ENCODE data around the gene CAMK1.

GRCh38 chr3:8554669-8555694 is 53.4 kb downstream of the LMCD1 start:
- PRO-cap: no peak

DNA sequence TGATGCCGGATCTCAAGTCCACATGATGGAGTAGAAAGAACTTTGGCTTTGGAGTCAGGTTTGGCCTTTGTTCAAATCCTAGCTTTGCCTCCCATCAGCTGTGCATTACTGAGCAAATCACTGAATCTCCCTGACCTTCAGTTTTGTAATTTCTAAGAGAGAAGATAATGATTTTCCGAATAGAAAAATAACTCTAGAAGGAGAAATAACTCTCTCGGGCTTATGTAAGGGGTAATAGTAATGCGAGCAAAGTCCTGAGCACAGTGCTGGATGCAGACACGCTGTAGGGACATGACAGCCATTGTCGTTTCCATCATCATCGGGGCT is 59.9 kb downstream of the LMCD1 start:
- PRO-cap: no peak

DNA sequence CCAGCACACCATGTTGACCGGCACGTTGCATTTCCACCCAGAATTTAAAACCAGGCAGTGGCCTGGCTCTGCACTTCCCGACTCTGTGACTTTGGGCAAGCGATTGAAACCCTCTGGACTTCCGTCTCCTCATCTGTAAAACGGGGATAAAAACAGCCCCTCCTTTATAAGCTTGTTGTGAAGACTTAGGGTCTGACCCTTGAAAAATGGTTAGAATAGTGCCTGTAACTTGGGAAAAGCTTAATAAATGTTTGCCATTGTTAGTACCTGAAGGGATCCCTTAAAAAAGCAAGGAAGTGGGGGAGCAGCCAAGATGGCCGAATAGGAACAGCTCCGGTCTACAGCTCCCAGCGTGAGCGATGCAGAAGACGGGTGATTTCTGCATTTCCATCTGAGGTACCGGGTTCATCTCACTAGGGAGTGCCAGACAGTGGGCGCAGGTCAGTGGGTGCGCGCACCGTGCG is 33.3 kb downstream of the SSUH2 start:
- PRO-cap: no peak

DNA sequence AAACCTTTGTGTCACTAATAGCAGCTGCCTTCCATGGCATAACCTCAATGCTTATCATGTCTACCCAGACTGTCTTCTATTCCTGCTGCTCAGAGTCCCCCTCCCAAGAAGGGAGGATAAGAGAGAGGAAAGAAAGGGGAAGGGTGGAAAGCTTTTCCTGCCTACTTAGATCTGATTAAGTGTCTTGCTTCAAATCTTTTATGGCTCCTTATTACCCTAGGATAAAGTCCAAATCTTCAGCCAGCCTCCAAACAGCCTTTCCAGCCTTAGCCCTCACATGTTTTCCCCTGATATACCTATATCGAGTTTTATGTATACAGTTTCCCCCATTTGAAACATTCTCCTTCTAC is 7.8 kb upstream of the SSUH2 start:
- PRO-cap: no peak

GRCh38 chr3:8710091-8710379 is 23.6 kb upstream of the CAV3 start:
- PRO-cap: no peak

DNA sequence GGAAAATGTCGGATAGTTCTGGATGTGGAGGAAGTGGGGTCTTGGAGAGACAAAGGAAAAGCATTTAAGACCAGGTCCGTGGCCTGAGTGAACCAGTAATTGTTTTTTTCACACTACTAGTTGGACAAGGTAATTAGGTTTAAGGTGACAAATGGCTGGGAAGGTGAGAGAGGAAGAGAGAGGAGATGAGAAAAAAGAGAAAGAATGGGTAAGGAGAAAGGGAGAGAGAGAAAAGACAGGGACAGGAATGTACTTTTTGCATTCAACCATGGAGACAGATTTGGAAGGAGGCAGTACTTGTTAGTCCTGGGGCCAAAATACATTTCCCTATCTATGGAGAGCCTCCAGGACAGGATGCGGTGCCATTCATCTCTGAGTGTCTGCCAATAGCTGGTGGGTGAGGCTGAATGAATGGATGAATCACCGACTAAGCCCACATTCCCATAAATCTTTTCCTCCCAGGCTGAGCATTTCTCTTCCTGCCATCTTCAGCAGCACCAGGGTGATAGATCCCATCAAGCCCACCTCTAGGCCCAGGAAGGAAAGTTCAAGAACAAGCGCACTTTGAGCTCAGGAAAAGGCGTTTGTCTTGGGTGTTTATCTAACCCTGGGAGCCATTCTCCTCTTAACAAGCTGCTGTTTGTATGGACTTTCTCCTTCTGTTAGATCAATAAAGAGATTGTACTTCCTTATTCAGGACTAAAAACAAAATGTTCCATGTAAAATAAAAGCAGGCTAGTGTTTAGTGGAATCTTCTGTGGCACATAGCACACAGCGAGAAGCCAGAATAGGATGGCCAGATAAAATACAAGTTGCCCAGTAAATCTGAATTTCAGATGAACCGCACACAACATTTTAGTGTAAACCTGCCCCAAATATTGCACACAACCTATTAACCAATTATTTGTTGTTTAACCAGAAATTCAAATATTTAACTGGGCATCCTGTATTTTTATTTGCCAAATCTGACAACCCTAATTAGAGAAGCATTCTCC is 1.7 kb upstream of the RAD18 start:
- PRO-cap: no peak

DNA sequence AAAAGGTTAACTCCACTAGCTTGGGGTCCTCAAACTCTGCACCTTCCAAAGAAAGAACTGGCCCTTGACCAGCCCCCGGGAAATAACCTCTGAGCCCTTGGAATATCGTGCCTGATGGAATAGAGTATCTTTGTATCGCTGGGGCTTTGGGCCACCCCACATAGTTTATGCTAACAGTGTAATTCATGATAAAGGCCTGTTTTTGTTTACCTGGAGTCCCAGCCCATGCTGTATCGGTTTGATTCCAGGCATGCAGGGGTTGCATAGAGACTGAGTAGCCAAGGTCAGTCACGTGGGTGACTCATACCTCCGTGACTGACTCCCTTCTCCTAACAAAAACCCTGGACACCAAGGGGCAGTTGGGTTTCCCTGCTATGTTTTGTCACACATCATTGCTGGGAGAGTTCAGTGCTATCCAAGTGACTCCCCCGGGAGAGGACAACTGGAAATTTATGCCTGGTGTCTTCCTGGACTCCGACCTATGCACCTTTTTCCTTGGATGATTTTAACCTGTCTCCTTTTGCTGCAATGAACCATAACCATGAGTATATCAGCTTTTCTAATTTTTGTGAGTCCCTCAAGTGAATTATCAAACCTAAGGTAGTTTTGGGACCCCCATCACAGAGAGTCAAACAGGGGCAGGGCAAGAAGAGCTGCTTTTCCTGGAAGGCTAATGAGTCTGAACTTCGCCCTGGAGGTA is 57.2 kb downstream of the SRGAP3 start:
- PRO-cap: no peak

DNA sequence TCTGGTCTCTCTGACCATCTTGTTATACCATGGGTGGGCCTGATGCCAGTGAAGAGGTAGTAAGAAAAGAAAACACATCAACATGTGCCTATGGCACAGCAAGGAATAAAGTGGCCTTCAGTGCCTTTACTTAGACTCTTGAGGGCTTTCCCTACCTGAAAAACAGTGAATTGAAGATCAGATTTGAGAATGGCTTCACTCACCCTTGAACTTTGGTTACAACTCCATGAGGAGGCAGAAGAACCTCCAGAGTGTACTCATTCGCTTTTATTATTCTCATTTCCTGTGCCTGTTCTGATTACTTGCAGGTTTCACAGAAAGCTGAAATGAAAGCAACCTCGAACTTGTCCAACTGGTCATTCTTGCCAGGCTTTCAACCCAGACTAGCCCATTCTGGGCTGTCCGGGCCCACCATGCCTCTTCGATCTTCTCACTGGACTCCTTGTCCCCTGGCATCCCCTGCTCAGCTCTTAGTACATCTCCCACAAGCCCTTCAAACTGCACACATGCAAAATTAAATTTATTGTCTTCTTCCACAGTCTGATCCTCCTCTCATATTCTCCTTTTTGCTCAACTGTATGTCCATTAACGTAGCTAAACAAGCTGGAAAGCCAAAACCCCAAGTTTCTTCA is 20.2 kb upstream of the THUMPD3 start:
- PRO-cap: no peak

DNA sequence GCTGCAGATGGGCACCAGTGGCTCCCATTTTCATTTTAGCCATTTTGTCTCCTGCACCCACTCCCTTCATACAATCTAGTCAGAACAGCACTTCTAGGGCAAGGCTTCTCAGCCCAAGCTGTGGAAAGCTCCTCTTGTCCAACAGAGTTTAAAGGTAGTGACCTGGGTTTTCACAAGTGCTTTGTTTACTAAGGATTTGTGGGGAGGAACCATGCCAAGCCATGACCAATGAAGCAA is 13.6 kb upstream of the THUMPD3 start:
- PRO-cap: no peak

DNA sequence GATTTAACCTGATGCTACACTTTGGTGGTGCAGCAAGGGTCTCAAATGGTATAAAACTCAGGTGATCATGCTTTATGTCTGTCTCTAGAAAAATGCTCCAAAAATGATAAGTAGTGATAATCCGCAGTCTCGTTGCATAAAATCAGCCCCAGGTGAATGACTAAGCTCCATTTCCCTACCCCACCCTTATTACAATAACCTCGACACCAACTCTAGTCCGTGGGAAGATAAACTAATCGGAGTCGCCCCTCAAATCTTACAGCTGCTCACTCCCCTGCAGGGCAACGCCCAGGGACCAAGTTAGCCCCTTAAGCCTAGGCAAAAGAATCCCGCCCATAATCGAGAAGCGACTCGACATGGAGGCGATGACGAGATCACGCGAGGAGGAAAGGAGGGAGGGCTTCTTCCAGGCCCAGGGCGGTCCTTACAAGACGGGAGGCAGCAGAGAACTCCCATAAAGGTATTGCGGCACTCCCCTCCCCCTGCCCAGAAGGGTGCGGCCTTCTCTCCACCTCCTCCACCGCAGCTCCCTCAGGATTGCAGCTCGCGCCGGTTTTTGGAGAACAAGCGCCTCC is 1.4 kb upstream of the SETD5 start:
- PRO-cap: bidirectional peak, plus-strand start outside the sequence, minus-strand start at position 532 of the sequence

DNA sequence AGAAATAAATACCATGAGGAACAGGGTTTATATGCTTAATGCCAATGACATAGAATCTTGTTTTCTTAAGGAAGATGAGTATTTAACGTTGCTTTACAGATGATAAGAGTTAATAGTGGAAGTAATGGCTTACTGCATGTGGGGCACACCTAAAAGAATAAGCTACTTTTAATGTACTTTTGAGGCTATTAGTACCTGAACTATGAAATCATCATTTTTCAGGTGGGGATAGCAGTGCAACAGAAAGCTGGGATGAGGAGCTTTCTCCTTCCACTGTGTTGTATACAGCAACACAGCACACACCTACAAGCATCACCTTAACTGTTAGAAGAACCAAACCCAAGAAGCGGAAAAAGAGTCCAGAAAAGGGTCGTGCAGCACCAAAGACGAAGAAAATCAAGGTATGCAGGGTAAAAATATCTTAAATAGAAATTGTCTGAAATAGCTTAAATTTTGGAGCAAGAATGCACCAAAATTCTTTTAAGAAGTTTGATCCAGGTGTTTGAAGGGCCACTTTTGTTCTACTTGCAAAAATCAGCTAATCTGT is 38.2 kb downstream of the SETD5 start:
- PRO-cap: no peak

- PRO-cap: no peak
These were observed 76.8 kb downstream of the LHFPL4 start for GRCh38 chr3:9476758-9477302.

DNA sequence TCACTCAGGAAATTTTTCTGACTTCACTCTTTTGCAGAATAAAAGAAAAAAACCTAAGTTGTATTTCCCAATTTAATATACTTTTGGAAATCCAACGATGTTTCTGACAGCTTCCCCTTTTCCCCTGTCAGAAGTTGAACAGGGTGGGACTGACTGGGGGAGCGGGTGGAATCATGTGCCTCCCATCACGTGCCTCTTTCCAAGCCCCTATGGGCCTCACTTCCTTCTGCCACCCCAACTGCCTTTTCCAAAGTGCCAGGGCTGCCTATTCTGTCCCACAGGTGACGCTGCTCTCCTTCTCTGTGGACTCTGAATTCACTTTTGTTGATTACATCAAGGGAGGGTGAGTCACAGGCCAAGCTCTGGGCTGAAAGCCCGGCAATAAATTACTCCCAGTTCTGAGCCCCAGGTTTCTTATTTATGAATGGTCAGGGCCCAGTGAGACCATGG is 12.1 kb downstream of the CPNE9 start:
- PRO-cap: no peak

- PRO-cap: no peak
These were observed 6.9 kb downstream of the CAMK1 start for GRCh38 chr3:9762816-9763336.

DNA sequence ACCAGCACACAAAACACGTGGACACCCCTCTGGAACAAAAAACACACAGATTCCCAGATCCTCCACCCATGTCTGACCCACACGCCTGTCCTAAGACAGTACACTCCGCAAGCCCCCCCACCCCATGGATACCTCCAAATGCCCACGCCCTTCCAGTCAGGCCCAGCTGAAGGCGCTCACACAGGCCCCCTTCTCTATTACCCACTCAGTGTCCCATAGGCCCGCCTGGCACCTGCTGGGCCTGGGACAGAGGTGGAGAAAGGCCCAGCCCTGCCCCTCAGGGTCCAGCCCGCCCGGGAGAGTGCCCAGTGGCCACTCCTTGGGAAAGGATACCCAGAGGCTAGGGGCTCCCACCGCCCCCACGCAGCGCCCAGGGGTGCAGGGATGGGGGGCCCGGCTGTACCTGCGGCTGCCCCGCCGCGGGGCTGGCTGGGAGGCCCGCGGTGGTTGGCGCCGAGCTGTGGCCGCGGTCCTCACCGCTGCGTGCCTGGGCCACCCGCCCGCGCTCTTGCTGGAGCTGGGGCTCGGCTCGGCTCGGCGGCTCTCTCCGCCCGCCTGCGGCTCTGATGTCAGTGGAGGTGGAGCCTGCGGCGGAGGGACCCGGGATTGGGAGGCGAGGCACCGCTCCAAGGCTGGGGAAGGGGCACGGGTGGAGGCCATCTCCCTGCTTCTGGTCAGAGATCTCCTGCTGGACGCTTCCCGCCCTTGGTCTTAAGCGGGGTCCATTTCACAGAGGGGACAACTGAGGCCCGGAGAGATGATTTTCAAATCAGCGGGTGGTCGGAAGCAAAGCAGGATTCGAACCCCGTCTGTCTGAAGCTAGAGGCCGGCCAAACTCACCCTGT is at the start of gene CAMK1:
Gene CAMK1, minus strand, starts transcription at position 519 of the 845 bp plus-strand sequence.
- PRO-cap: bidirectional peak, plus-strand start at position 629 of the sequence, minus-strand start at position 510 of the sequence

GRCh38 chr3:10195459-10196248 is 30.9 kb downstream of the IRAK2 start:
- PRO-cap: no peak

- PRO-cap: no peak
These were observed 1.8 kb downstream of the SEC13 start for GRCh38 chr3:10319171-10319509.

GRCh38 chr3:10505990-10506623 is 721 bp upstream of the ATP2B2 start:
- PRO-cap: no peak

- PRO-cap: no peak
These were observed 129.3 kb upstream of the ATP2B2 start for GRCh38 chr3:10634695-10634992.

DNA sequence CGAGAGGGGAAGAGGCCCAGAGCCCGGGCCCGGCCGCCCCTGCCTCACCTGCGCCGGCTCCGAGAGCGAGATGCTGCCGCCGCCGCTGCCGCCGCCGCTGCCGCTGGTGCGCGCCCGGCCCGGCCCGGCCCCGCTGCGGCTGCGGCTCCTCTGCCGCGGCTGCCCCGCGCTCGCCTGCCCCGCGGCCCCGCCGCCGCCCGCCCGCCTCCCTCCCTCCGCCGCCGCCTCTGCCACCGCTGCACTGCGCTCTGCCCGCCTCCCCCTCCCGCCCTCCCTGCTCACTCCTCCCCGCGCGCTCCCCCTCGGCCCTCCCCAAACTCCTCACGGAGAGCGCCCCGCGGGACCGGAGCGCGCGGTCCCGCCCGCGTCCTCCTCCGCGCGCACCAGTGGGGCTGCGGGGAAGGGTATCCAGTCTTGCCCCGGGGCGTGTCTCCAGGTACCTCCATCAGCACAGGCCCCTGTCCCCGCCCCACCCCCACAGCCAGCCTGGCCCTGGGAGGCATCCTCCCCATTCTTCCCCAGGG is 108.1 kb upstream of the SLC6A11 start:
- PRO-cap: no peak

Data from progenitor cell of endocrine pancreas (in vitro differentiated cells).